Daoy (cell line): ENCODE measurements around the genes SPDYE12 and CCL26.

DNA sequence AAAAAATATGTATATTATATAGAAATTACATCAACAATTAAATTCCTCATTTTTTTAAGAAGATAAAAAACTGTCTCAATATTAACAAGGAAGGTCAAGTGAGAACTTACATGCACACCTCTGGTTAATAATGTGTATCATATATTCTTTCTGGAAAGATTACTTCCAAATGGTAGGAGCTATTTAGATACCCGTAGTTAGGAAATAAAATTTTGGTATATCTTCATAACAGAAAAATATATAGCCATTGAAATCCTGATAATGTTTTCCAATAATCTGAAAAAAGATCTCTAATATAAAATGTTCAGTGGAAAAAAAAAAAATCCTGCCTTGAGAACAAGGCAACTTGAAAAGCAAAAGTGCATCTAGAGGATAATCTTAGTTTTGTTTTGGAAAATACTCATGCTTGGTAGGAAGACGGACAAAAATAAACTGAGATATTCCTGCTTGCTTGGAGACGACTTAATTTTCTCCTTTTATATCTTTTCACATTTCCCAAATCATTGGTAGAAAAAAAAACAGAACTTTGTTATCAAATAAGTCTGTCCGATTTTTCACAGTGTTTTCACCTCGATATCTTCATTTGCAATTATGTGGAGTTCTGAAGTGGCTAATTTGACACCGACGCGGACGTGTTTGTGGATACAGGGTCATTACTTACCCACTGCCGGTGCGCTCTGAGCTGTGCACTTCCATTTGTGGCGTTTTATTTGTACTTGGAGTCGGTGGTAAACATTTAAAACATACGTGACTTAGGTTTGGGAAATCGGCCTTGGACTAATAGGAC lies 52.1 kb upstream of the NCF1 start:
- RAMPAGE, long total RNA = no peak

- RAMPAGE, long total RNA = no peak
Measured at GRCh38 chr7:74730055-74730426, 43.8 kb upstream of the NCF1 start.

DNA sequence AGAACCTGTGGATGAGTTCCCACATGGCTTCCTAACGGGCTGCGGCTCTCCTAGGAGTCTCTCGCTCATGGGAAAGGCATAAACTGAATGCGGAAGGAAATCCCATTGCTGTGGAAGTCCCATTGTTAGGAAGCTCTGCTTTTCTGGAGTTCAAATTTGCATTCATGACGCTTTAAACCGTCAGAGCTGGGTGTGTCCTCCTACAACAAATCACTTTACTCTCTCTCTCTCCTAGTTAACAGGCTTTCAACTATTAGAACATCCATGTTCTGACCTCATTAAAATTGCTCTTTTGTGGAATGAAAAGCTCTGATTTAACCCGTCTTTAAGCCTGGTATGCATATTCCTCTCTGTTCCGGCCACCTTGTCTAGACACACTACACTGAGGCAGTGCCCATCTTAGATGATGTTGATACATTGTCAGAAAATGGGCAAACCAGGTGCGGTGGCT lies at the start of gene SPDYE12:
SPDYE12 (minus strand) TSS at position 127 of the 451 bp plus-strand sequence.
- RAMPAGE, long total RNA = no peak

DNA sequence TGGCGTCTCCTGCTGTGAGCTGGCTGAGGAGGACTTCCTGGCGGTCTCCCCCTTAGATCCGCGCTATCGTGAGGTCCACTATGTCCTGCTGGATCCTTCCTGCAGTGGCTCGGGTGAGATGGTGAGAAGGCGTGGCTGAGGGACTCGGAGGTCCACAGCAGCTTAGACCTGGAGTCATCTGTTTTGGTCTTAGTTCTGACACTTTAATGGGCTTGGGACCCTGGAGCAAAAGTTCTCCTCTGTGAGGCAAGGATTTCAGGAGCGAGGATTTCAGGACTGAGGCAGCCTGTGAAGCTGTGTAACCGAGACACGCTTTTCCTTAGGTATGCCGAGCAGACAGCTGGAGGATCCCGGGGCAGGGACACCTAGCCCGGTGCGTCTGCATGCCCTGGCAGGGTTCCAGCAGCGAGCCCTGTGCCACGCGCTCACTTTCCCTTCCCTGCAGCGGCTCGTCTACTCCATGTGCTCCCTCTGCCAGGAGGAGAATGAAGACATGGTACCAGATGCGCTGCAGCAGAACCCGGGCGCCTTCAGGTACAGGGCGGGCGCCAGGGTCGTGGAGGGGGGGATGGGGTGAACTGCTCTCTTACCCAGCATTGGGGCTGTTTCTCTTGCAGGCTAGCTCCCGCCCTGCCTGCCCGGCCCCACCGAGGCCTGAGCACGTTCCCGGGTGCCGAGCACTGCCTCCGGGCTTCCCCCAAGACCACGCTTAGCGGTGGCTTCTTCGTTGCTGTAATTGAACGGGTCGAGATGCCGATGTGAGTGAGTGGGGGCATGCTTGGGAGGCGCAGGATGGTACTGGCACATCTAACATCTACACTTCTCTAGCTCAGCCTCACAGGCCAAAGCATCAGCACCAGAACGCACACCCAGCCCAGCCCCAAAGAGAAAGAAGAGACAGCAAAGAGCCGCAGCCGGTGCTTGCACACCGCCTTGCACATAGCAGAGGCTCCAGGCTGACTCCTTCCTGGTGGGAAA lies 20.5 kb downstream of the TRIM73 start:
- RAMPAGE, long total RNA = no peak

DNA sequence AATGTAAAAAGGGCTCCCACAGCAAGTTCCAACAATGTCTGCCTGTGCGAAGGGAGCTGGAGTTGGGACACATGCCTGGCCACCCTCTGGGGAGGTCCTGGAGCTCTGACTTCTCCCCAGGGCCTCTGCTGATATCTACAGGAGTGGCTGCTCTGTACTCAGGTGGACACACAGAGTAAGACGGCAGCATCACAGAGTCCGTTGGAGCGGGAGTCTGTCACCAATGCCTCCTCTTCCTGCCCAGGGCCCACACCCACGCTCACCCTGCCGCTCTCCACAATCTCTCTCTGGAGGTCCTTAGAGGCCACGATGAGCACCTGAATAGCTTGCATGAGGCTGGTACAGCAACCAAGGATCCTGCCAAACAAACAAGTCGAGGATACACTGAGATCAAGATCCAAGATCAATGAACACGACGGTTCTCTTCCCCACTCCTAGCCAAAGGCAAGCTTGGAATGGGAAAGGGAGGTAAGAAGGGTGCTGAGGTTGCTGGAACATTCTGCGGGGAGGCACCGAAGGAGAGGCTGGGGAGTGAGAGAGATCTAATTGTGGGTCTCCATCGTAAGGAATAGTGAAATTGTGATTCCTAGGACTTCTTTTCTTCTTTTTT lies 54.7 kb downstream of the SPDYE5 start:
- RAMPAGE, long total RNA = no peak

DNA sequence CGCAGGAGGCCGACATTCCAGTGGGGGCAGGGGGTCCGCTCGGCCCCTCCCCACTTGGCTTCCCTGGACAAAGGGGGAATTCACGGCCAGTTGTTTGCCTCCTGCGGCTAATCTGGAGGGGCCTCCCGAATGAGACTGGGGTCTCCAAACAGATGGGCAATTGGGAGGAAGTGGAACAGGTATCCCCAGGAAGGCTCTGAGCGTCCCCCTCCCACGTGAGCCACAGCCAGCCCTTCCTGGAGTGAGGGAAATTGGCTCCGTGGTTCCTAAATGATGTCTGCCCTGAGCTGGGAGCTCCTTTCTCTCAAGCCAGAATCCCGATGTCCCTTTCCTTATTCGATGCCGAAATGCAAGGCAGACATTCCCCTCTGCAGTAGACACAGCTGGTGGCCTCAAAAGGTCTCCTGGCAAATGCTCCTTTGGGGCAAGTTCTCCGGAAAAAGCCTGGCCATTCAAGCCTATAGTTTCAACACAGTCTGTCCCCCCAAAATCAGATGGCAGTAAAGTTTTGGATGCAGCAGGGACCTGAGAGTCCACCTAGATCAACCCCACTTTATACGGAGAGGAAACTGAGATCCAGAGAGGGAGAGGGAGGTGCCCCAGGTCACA lies 98.9 kb downstream of the HIP1 start:
- RAMPAGE, long total RNA = no peak

DNA sequence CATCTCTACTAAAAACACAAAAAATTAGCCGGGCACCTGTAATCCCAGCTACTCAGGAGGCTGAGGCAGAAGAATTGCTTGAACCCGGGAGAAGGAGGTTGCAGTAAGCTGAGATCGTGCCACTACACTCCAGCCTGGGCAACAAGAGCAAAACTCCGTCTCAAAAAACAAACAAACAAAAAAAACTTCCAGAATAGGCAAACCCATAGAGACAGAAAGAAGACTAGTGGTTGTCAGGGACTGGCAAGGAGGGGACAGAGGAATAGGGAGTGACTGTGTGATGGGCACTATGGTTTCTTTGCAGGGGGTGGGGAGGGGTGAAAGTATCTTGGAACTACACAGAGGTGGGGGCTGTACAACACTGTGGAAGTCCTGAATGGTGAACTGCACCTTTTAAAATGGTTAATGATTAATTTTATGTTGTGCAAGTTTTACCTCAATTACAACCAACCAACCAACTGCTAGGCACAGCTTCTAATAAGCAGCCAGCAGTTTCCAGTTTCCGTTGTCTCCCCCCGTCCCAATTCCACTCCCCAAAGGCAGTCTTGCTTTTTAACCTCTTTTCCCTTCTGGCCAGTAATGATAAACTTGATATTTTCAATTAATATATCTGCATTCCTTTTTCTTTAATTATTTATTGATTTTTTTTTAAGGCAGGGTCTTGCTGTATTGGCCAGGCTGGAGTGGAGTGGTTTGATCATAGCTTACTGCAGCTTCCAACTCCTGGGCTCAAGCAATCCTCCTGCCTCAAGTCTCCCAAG lies 46.9 kb downstream of the HIP1 start:
- RAMPAGE, long total RNA = no peak

- RAMPAGE, long total RNA = no peak
Measured at GRCh38 chr7:75739084-75740182, 692 bp upstream of the HIP1 start.

DNA sequence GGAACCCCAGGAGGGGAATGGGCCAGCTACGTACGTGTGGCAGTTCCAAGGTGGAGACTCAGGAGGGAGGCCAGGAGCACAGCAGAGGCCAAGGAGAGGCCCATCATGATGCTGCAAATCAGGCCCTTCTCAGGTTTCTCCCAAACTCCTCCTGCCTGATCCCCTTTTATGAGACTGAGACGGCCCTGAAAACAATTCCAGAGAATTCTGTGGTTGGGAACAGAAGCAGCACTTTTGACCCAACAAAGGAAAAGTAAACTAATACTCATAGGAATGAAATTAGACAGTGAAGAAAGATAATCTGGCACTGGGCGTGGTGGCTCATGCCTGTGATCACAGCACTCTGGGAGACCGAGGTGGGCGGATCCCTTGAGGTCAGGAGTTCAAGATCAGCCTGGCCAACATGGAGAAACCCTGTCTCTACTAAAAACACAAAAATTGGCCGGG lies at the start of gene CCL26:
CCL26 (minus strand) TSS at position 142 of the 447 bp plus-strand sequence.
- RAMPAGE, long total RNA = no peak

DNA sequence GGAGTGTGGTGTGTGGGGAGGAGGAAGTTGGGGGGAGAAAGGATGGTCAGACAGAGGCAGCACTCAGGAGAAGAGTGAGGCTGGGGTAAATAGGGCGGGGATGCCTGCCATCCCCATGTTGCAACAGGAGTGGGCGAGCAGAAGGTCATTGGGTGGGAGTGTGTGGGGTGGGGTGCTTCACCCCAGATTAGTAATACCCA lies 3.6 kb upstream of the CCL24 start:
- RAMPAGE, long total RNA = no peak

GRCh38 chr7:75945767-75946256 lies 30.9 kb downstream of the POR start:
- RAMPAGE, long total RNA = no peak

DNA sequence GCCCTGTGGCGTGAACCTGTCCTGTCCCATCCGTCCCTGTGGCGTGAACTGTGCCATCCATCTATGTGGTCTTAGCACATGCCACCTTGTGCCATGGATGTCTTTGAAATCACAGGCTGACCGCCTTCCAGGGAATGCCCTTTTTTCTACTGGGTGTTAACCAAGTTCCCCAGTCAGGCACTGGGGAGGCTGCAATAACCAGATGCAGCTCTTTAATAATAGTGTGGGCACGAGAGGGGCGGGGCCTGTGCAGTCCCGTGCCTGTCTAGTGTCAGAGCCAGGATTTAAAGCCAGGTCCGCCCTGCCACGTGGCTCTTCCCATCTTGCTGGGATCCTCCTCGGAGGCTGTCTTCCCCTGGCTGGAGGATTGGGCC lies 25.3 kb downstream of the TMEM120A start:
- RAMPAGE, long total RNA = no peak

- RAMPAGE, long total RNA = no peak
Measured at GRCh38 chr7:76057563-76058313, 9.8 kb downstream of the MDH2 start.

- RAMPAGE, long total RNA = no peak
Measured at GRCh38 chr7:76071259-76071819, 23.4 kb downstream of the MDH2 start.

GRCh38 chr7:76282429-76283190 lies 19.9 kb upstream of the HSPB1 start:
- RAMPAGE, long total RNA = no peak

DNA sequence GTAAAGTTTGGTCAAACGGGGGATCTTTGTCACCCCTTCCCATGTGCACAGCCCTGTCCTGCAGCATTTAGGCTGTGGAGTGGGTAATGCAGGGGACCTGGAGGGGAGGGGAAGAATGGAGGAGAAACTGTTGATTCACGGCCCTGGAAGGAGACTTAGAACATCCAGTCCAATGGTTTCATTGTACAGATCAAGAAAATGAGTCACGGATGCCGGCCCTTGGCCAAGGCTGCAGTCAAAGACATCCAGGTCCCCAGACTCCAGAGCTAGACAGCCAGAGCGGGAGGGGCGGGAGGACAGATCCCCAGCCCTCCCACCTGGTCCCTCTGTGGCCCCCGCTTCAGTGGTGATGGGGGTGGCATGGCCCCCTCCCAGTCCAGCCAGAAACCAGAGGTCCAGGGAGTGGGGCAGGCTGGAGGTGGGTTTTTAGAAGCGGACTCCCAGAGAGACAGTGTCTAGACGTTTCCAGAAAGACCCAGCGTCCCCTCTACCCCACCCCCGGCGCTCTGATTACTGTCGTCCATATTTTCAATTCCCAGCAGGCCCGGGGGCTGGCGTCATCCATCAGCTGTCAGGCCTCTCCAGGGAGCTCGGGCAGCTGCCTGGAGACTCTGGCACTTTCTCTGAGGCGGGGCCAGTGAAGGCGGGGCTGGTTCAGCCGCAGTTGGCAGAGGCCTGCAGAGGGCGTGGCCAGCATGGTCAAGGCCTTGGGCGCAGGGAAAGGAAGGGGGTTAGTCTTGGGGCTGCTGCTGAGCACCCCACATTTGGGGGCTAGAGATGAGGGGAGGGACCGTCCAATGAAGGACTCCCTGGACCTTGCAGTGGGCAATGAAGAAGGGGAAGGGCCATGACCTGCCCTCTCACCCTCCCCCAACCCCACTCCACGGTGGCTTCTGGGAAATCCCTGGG lies 8.0 kb upstream of the HSPB1 start:
- RAMPAGE, long total RNA = no peak

DNA sequence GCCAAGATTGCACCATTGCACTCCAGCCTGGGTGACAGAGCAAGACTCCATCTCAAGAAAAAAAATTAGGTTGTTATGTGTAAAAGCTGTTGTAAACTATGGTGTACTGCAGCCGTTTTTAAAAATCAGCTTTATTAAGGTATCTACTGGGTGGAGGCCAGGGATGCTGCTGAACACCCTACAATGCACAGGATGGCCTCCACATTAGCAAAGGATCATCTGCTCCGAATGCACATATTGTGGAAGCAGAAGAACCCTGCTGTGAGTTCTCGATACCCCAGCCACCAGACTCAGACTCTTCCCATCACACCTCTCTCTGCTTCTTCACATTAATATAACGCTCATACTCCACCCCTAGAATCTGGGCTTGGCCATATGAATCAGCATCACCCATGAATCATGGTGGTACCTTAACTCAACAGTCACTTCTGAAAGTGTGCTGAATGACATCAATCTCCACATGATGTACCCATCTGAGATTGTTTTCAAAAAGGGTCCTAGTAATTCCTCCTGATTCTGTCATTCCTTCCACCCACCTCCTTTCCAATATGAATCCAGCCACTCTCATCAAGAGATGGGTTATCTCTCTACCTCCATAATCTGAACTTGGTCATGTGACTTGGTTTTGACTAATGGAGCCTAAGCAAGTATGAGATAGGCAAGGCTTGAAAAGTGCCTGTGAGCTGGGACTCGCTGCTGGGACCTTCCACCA lies 15.6 kb downstream of the YWHAG start:
- RAMPAGE, long total RNA = no peak

GRCh38 chr7:76345887-76346180 lies 13.0 kb downstream of the YWHAG start:
- RAMPAGE, long total RNA = no peak

DNA sequence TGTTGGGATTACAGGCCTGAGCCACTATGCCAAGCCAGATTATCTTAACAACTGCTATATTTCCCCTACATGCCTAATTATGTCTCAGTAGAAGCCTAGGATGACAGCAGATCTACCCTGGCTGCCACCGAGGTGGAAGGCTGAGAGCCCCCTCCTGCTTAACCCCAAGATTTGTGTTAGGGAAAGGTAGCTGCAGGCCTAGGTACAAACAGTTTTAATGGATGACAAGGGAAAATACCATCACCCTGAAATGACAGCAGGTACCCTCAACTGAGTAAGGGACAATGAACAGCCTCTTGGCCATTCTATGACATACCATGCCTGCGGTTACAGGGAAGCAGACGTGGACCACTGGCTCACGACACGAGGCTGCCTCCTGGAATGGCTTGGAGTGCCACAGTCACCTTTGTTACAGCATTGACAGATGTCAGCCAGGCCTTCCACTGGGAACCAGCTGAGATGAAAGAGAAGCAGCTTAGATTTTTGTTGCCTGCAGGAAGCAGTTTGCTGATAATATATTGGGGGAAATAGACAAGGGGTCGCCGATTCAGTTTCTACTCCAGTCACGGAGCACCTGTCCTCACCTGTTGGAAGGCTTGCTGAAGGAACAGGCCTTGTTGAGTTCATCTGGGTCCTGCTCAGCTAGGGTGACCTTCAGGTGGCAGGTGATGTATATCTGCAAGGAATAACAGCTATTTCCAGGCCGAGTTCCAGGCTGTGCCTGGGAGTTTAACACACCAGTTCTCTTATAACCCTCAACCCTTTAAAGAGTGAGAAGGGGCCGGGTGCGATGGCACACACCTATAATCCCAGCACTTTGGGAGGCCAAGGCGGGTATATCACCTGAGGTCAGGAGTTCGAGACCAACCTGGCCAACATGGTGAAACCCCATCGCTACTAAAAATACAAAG lies 15.7 kb downstream of the POMZP3 start:
- RAMPAGE, long total RNA = no peak

DNA sequence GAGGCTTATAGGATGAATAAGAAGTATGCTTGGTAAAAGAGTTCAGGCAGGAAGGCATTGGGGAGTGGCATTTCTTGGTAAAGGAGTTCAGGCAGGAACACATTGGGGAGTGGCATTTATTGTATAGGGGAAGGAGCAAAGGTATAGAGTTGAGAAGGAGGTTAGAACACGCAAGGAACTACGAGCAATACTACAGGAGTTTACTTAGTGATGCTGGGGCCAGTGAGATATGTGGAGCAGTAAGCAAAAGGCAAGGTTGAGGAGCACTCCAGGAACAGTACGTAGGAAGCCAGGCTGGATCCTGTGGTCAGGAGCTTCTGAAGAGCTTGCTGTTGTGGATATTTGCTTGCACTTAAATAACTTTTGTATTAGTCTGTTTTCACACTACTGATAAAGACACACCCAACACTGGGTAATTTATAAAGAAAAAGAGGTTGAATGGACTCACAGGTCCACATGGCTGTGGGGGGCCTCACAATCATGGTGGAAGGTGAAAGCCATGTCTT lies 202.2 kb upstream of the POMZP3 start:
- RAMPAGE, long total RNA = no peak